PC-3 (cell line): ENCODE data around the gene EFHC1.

- RAMPAGE, long total RNA = no peak
Observed at GRCh38 chr6:50842706-50843310, 24.1 kb downstream of the TFAP2B start.

GRCh38 chr6:52267770-52268286, 16.7 kb downstream of the MCM3 start:
- RAMPAGE, long total RNA = no peak

DNA sequence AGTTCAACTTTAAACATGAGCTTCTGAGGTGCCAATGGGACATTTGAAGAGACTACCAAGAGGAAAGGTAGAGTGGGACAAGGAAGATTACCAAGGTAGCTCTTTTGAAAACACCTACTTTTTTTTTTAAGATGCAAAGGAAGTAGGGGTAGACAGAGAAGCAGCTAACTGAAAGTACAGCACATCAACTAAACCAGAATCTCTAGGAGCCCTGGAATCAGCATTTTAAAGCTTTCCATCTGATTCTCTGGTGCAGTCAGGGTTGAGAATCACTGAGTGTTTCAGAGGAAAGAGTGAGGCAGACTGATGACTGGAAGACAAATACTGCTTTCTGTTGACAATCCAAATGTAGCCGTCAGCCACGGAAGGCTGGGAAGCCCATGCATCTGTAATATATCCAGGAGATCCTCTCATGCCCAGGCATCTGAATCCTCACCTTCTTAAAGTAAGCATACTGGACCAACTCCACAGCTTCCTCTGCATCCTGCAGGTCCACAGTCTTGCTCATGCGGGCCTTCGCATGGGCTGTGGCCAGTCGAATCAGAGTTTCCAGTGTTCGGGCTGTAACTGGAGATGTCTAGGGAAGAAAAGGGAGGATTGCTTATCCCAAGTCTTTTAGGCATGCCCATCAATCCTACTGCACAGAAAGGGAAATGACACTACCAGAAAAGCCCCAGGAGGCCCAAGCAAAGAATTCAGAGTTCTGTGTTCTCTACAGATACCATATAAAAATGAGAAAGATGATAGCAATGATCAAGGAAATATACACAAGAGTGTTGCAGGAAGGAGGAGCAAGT, 15.7 kb downstream of the MCM3 start:
- RAMPAGE, long total RNA = no peak

DNA sequence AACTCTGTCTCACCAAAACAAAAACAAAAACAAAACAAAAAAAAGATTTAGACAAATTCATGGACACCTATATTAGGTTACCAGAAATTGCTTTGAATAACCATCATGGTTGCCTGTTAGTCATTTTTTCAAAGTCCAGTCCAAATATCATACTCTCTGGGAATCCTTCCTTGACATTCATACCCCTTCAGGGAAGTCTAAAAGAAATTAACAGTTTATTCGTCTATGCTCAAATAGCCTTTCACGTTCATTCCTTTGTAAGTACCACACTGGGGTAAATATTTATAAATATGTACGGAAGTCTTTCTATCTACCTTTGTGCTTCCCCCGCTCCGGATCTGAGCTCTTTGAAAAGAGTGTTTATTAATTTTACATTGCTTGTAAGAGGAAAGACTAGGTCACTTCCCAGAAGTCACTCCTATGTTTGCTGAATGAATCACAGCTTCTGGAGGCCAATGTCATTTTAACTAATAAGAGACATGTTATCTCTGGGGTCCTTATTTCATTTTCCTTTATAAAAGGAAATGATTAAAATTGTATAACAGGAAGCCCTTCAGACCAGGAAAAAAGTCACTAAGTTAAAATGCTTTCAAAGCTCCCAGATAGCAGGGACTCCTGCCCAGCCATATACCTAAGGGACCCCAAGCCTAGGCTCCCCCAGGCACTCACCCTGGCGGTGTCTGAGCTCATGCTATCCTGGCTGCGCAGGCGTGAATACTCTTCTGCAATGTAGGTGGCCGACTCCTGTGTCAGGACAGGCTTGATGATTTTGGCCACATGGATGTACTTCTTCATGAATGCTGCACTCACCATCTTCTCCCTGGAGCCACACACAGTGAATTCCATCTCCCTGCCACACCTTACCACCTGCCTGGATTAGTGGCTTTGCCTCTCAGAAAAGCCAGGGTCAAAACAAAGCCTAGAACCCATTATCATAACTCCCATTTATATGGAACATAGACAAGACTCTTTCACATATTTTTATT, 12.6 kb downstream of the MCM3 start:
- RAMPAGE, long total RNA = no peak

- RAMPAGE, long total RNA = no peak
Observed at GRCh38 chr6:52419683-52420694, at the start of gene EFHC1. TSS of gene EFHC1 (plus strand) at chr6:52420342.

- RAMPAGE, long total RNA = no peak
Observed at GRCh38 chr6:52515816-52516649, 60.8 kb downstream of the TRAM2 start.

DNA sequence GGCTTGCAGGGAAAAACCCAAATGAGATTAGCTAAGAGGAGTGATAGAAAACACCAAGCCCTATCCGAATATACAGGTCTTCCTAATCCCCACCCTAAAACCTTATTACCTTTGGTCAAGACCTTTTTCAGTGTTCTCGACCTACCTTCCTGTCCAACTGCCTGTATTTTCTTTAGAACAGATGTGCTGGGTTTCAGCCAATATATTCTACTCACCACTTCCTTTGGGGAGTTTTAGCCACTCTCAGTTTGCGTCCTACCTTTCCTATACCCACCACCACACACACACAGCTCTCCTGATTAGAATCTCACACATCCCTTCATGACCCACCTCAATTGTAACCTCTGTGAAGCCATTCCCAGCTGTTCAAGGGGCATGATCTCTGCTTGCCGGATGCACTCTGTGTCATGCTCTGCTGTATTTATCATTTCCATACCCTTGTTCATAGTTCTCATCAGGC, 39.6 kb downstream of the TRAM2 start:
- RAMPAGE, long total RNA = no peak

DNA sequence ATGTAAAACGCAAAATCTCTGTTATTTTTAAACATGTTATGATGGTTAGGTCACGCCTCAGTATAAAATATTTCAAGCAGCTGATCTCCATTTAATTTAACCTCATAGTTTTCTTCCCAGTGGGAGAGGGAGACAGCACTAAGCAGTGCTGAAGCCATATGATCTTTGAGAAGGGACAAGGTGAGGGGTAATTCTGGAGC, 21.0 kb downstream of the TRAM2 start:
- RAMPAGE, long total RNA = no peak

DNA sequence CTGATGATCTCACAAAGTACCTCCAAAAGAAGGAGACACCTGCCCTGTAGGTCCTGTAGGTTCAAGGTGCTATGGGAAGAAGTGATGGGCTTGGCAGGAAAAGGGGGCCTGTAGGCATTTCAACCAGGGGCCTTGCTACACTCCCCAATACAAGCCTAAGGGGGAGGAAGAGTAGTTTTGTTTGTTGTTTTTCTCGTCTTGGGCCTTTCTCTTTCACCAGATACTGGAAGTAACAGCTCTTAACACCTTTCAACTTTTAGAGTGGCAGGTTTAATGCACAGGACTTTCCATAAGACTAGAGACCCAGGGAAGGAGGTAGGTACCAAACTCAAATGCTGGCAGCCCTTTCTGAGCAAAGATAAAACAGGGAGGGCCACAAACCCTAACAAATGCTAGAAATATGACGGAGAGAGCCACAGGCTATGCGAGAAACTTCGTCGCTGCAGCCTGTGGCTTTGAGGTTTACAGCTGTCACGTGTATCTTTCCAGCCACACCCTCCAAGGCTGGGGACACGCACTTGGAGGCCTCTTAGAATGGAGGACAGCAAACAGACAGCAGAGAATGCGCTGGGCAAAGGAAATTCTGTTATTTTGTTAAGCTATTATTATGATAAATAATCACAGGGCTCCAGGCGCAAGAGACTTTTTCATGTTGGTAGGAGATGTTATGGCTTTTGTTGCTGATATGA, 2.2 kb downstream of the TRAM2 start:
- RAMPAGE, long total RNA = no peak

GRCh38 chr6:52578120-52578474, 1.2 kb upstream of the TRAM2 start:
- RAMPAGE, long total RNA = no peak

- RAMPAGE, long total RNA = no peak
Observed at GRCh38 chr6:52640013-52640831, 30.7 kb upstream of the TMEM14A start.

DNA sequence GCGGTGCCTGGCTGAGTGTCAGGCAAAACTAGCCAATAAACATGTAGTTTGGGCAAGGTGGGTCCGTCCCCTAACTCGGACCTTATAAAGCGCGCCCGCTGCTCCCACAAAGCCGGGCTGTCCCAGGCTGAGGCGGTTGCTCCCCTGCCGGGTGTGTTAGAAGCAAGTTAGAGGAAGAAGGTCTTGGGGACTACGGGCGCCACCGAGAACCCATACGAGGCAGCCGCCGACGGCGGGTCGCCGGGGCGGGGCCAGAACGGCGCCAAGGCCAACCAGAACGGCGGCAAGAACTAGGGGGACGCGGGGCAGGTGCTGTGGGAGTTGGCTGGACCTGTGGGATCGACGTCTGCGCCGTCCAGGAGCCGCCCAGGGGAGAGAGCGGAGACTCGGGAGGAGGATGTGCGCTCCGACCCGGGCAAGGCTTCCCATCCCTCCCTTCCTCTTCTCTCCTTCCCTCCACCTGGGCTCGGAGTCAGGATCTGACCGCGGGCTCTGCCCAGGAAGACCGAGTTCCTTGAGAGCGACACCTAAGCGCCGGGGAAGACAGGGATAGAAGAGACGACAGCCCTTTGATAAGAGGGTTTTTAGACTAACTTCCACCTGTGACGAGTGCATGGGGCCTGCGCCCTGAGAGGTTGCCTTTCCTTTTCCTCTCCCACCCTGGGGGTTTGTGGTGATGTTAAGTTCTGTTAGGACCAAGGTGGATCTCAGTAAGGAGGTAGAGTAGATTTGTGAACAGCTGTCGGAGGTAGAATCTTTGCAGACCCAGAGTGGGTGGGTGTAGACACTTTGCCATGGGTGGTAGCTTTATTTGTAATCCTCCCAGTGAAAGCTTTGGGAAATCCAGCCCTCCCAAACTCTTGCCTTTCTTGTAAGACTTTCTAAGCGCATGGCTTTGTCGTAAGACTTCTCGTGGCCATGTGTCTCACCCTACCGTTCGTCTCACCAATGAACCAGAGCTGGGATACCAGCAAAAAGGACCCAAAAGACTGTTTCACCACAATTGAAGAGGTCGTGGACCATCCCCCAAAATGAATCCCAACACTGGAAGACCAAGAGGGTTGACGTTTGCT, 6.3 kb upstream of the TMEM14A start:
- RAMPAGE, long total RNA = no peak

GRCh38 chr6:52723901-52724520, 39.3 kb downstream of the GSTA2 start:
- RAMPAGE, long total RNA = no peak

DNA sequence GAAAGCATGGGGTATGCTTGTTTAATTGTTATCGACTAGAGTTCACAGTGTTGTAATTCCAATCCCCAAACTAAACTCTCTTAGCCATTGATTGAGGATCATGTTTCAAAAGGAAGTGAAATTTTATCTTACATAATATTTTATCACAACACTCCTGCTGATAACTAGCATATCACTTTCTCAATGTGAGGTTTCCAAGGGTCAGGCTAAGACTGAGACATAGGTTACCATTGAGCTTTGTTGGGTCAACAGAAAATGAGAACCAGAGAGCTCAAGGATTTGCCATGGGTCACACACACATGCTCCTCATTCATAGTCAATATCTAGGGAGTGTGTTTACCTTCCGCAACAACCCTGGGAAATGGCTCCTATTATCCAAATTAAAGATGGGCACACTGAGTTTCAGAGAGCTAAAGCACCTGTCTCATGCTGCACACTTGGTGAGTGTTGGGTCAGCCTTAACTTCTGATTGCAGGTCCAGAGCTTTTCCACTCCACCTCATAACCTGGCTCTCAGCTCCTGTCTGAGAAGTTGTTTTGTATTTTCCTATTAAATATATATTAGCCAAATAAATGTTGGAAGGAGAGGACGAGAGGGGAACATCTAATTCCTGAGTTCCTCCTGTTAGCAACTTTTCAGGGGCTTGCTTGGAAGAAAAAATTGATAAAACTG, 2.0 kb downstream of the GSTA1 start:
- RAMPAGE, long total RNA = no peak

- RAMPAGE, long total RNA = no peak
Observed at GRCh38 chr6:53056120-53056757, 5.4 kb downstream of the CILK1 start.

DNA sequence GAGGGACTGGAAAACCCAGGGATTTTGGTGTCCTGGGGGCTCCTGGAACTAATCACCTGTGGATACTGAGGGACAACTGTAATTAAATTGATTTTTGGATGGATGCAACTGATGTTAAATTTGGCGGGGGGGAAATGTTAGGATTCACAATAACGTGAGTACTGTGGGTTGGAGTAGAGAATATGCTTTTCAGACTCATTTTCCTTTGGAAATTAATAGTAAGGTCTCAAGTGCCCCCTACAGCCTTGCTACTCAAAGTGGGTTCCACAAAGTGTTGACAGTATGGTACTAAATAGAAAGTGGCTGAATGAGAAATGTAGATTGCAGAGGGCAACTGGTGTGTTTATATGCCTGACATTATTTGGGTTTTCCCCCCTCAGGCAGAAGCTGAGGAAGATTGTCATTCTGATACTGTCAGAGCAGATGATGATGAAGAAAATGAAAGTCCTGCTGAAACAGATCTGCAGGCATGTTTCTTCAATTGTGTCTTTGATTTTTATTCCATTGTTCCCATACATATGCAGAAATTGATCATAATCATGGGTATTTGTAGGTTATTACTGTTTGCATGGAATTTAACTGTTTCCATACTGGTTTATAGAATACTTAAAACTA, 5.6 kb downstream of the FBXO9 start:
- RAMPAGE, long total RNA = no peak

DNA sequence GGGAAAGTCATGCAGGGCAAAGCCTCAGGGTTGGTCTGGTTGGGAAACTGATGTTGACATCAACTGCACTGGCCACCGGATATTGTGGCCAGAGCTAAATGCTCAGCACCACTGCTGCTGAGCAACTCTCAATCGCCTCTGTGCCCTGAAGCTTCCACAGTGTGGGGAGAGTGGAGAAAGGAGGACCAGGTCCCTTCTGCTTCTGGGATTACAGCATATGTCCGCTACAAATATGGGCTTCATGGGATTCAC, 93.4 kb upstream of the GCM1 start:
- RAMPAGE, long total RNA = no peak

GRCh38 chr6:53290972-53291618, 57.7 kb downstream of the ELOVL5 start:
- RAMPAGE, long total RNA = no peak

DNA sequence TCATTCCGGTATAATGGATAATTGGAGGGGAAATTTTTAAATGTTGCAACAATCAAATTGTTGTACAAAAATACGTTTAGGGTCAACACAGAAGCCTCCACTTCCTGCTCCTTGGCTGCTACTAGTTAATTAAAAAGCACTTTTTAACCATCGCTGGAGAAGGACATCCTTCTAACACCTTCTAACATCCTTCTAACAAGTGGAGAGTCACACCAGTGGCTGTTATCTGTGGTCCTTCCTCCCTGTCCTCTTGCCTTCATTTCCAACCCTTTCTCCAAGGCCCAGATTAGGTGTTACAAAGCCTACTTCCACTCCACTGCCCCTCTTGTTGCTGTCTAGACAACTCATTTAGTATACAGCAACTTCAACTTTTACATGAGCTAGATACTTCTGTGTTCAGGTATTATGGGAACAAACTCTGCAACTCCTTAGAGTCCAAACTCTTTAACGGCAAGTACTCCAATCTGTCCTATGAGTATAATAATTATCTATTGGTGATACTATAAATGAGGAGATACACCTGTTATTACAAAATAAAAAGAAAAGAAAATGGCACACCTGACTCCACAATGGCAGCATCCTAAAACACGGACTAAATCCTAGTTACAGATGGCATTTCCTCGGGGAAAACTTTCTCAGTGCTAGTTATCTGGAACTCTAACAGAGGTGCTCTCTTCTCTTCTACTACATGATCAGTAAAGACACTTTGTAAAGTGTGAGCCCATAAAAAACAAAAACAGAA, 44.9 kb downstream of the ELOVL5 start:
- RAMPAGE, long total RNA = no peak

DNA sequence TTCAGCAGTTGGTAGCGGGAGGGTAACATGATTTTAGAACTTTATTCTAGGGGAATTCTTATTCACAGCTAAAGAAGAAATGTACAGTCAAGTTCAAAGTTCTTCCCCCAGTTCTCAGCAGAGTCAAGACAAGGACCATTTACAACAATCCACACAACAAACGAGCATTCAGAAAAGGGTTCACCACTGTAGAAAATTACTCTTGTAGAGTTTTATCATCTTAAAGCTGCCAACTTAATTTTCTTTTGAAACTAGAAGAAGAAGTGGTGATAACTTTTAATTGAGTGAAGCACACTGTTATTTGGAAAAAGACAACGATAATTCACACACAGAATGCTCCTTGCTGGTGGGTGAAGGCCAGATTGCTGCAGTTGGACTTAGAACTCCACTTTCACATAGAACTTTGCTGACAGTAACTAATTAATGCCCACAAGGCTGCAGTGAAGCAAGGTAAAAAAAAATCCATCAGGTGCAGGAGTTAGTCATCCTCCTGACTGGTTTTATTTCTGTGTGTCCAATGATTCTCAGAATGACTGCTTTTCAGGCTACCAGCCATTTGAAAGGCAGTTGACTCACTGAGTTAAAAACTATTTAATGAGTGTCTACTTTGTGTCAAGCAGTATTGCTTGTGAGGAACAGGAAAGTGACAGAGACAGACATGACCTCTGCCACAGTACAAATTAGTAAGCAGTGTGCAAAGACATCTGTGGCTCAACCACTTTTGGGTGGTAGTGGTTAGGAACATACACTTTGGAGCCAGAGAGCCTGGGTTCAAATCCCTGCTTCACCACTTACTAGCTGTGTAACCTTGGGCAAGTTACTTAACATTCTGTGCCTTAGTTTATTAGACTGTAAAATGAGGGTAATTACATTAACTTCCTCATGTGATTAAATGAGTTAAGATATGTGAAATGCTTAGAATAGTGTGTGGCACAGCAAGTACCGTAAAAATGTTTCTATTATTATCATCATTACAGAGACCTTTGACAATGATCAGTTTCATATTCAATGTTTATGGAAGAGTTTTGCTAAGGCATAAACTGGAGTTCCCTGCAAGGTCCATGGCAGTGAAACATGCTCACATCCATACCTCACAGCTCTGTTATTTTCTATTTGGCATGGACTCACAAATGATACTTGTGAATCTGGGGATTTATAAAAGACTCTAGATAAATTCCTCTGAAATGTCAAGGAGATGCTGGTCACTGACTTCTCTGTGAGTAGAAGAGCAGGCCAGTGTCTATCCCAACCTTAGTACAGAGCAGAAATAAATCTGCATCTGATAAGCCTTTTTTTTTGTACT, 41.8 kb downstream of the ELOVL5 start:
- RAMPAGE, long total RNA = no peak